Measurements from ENCODE around the genes ROR2 and SPTLC1.

GRCh38 chr9:91195388-91196749 lies 165.8 kb downstream of the AUH start:
- PRO-cap: no peak

GRCh38 chr9:91207521-91208774 lies 153.8 kb downstream of the AUH start:
- PRO-cap: no peak

- PRO-cap: no peak
Measured at GRCh38 chr9:91208786-91209336, 152.9 kb downstream of the AUH start.

DNA sequence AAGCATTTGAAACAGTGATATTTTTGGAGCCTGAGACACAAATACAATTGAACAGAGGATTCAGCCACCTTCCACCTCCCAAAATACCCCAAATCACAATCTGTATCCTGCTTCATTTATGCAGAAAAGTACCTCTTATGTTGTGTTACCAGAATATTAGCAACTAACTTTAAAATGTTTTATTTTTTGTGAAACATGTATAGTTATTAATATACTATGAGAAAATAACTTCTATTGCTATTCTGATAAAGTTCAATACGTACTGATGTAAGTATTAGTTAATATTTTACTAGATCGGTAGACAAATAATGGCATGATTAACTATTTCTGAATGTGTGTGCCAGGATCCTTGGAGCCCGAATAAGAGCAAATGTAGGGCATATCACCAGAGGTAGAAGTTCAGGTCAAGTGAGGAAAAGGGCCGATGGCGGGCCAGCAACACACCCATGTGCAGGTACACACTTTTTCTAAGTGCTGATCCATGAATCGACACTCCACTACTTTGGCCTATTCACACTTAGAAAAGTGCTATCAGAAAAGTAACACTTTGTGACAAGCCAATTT lies 150.5 kb downstream of the AUH start:
- PRO-cap: no peak

GRCh38 chr9:91230196-91230910 lies 131.4 kb downstream of the AUH start:
- PRO-cap: no peak

DNA sequence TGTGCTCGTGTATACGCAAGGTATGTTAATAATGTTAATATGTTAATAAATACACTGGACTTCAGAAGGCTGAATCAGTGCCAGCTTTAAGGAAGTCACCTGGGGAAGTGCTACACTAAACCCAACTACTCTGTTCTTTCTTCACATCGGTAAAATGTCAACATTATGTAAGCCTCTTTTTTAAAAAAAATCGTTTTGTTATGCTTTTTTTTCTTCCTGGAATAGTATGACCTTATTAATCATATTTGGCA lies 76.0 kb downstream of the AUH start:
- PRO-cap: no peak

- PRO-cap: no peak
Measured at GRCh38 chr9:91291050-91291720, 70.5 kb downstream of the AUH start.

DNA sequence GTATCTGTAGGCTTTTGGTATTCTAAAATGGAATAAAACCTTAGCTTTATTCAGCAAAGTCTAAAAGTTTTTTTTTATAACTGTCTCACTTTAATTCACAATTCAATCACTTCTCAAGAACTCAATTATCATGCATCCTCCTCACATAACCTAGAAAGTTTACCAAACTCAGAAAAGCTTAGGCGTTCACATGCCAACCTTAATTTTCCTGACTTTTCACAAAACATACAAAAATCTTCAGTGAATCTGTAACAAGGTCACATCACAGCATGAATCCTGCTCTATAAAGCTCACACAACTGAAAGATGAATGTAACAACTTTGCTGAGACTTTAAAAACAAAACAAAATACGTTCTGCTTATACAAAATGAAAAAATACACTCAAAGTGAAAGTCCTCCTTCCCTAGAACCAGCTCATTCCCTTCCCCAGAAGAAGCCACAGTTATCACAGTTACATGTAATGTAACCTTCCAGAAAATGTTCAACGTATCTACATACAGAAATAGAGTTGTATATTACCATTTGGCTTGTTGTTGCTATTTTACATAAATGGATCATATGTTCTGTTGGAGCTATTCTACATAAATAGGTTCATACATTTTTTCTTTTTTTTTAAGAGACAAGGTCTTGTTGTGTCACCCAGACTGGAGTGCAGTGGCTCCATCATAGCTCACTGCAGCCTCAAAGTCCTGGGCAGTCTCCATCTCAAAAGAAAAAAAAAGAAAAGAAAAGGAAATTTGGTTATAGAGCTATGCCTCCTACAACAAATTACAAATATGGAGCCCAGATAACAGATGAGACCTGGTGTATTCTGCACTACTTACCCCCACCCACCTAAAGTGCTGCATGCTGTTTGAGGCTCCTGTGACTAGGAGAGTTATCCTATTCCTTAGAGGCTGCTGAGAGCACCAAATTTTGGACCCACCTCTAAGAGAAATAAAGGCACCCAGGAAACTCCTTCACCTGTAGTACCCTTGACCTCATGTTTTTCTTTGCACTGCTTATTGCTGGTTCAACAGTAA lies 2.5 kb downstream of the AUH start:
- PRO-cap: no peak

DNA sequence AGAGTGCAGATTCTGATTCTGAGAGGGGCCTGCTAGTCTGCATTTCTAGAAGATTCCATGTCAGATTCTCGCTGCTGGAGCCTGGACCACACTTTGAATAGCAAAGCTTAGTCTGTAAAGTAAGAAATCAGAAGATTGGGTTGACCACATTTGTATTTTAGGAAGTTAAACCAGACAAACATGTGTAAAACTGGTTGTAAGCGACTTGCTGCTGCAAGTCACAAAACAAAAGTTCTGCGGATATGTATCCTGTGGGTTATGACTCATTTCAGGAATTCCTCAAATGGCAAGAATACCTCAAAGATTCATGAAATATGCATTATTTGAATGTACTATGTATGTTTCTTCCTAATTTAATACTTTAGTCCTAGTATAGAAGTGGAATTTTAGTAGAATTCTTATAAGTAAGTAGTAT lies 27.9 kb downstream of the NFIL3 start:
- PRO-cap: no peak

DNA sequence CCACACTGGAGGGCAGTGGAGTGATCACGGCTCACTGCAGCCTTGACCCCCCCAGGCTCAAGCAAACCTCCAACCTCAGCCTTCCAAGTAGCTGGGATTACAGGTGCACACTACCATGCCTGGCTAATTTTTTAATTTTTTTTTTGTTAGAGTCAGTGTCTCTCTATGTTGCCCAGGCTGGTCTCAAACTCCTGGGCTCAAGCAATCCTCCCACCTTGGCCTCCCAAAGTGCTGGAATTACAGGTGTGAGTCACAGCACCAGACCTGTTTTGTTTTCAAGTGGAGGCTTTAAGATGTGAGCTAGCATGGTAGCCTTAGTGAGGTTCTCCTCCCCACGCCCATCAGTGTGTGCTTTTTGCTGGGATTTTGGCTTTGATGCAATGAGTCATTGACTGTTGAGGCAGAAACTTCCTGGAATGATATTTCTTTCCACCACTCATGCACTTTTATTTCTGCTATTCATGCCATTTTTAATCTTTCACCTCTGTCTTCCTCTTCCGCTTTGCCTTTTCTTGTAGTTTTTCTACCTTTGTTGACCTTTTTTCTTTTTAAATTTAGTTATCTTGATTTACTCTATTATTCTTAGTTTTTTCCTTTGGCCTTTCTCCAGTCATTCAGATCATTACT lies 4.2 kb upstream of the NFIL3 start:
- PRO-cap: no peak

GRCh38 chr9:91500718-91501066 lies 77.1 kb upstream of the NFIL3 start:
- PRO-cap: no peak

GRCh38 chr9:91577475-91578059 lies 153.9 kb upstream of the NFIL3 start:
- PRO-cap: no peak

DNA sequence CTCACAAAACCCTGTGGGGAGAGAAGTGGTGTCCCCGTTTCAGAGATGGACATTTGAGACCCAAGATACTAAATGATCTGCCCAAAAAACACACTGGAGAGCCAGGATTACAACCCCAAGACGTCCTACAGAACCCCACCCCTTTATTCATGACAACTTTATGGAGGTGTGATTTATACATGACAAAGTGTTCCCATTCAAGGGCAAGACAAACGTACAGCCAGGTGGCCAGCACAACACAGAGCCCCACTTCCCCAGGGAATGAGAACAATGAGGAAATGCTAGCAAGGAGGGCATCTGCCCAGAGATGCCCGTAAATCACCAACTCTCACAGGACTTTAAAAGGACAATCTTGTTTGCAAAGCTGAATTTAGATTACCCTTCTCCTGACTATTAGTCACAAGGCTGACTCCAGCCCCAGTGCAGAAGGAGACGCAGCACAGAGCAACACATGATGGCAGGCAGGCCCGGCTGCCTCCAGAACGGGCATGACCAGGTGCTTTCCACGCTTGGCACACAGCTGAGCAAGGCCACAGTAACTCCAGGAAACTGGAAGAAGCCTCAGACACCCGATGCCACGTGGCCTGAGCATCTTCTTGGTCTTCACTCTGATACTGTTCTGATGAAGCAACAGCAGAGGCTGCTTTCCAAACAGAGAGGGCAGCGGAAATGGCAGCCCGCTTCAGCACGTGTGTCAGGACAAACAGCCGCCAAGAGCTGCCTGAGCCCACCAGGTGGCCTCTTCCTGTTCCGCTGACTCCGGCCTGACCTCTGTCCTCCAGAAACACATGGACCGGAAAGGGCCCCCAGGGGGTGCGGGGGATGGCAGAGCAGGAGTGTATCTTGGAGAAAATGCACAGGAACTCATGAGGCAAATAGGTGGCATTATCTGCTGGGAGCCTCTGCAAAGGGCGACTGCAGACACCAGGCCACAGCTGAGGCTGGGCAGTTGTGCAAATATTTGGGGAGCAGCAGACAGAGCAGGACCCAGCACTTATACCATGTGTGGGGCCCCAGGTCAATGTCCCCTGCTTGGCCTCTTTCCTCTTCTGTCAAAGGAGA lies 51.3 kb downstream of the ROR2 start:
- PRO-cap: no peak

- PRO-cap: no peak
Measured at GRCh38 chr9:91933822-91934361, 16.1 kb downstream of the ROR2 start.

DNA sequence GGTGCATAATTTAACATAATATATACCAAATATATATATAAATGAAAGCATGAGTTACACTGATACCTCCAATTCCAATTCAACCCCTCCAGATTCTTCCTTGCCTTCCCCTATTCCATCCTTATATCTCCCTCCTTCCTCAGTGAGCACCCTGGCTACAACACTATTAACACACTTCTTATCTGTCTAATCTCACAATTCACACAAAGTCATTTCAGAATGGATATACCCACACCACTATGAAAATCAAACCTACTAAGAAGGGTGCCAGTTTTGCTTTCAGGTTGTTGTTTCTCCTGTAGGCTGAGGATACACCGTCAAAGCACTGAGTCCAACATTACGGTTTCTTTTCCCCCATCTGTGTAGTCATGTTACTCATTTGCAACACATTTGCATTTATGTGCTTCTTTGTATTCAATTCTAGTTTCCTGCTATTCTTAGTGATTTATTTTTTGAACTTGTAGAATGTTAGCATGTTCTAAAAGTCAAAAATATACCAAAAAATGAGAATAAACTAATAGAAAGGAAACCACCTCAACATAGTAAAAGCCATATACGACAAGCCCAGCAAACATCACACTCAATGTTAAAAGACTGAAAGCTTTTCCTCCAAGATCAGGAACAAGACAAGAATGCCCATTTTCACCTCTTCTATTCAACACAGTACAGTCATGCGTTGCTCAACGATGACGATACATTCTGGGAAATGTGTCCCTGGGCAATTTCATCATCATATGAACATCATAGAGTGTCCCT lies 6.5 kb downstream of the ROR2 start:
- PRO-cap: no peak

DNA sequence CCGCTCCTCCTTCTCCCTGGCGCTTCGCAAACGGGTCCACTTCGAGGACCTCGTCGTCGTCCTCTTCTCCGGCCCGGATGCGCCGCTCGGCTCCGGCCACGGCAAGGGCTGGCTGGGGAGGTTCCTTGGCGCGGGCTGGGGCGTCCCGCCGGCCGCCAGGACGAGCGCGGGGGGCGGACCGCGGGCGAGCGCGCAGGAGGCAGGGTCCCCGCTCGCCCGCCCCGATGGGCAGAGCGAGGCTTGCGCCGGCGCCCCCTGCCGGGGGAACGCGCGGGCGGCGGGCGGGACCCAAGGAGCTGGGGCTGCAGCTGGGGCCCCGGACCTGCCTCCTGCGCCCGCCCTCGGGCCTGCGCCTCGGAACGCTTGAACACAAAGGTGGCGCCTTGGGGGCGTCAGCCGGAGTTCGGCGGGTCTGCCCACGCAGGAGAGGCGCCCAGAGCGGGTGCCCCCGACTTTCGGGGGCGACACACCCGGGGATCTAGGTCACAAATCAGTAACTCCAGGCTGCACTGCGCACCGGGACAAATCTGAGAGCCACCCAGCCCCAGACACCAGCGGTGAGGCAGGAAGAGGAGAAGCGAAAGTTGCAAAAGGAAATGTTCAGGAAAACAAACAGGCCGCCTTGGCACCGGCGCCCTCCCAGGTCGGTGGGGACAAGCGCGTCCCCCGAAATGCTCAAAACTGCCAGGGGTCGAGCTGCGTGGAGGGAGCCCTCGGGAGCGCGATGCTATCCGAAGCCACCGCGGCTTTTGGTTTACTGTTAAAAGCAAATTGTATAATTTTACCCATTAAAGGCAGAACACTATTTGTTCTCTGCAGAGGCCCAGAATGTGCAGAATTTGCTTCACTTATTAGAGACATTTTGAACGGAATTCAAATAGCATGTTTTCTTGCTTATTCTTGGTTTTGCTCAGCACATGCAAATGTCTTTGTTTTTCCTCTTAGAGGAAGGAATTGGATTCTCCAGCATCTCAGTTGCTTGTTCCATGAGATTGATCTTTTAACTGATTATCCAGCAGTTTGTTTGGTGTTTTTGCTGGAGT lies at the start of gene ROR2:
Gene ROR2 (minus strand): TSS at position 180 of the 1,043 bp plus-strand sequence.
- PRO-cap: bidirectional peak, plus-strand start at position 372 of the sequence, minus-strand start at position 94 of the sequence

GRCh38 chr9:92077054-92077811 lies 38.0 kb downstream of the SPTLC1 start:
- PRO-cap: no peak

GRCh38 chr9:92114822-92115817 lies at the start of gene SPTLC1:
TSS of gene SPTLC1 (minus strand) at chr9:92115413.
- PRO-cap: bidirectional peak, plus-strand start at chr9:92115175, minus-strand start at chr9:92115060; bidirectional peak, plus-strand start at chr9:92115494, minus-strand start at chr9:92115386

DNA sequence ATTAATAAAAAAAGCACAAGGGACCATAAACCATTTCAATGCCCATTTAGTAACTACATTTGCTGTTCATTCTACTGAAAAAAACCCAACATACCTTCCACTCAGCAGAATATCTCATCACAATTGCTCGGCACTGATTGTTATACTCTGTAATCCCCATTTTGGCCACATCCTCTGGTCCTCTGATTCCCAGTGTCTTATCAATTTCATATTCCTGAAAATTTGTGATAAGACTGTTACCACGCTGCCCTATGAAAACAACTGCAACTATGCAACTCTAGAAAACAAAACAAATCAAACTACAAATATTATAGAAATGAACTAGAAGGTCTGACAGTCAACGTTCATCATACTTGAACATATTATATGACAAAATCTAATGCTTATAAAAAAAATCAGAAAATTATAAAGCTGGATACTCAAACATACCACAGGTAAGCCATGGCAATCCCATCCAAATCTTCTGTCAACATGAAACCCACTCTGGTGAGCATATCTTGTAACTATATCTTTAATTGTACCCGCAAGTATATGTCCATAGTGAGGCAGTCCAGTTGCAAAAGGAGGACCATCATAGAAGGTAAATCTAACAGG lies 5.7 kb downstream of the IARS1 start:
- PRO-cap: no peak

DNA sequence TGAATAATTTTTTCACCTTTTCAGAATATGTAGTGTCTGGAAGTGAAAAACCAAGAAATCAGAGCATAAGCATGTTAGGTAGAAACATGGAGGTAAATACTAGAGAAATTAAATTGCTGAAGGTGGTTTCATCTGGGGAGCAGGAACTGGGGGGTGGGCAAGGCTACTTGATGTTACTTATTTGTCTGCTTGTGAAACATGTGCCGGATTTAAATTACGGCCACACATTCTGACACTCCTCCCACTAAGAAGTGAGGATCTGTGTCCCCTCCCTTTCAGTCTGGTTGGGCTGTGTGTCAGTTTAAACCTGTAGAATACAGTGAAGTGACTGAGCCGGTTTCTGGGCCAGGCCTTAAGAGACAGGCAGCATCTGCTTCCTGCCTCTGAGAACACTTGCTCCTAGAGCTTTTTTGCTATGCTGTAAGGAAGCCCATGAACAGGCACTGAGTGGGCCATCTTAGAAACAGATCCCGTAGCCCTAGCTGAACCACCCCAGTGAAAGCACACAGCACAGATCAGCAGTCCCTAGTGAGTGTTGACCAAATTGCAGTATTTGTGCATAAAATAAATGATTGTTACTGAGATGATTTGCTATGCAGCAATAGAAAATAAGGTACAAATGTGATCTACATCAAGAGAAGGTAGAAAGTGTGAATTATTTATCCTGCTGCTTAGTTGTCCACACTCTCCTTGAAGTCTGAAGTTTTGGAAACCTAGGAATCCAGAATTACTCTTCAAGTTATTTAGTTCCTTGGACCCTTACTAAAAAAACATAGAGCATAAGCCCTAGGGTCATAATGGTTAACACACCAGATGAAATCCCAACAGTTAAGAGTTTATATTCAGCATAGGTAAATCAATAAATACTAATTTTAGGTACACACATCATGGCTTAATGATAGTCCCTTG lies 2.5 kb upstream of the IARS1 start:
- PRO-cap: no peak

Measured in WTC11 (cell line).